Cardiac fibroblast (primary cell): ENCODE results near the genes HIBADH and WIPF3.

DNA sequence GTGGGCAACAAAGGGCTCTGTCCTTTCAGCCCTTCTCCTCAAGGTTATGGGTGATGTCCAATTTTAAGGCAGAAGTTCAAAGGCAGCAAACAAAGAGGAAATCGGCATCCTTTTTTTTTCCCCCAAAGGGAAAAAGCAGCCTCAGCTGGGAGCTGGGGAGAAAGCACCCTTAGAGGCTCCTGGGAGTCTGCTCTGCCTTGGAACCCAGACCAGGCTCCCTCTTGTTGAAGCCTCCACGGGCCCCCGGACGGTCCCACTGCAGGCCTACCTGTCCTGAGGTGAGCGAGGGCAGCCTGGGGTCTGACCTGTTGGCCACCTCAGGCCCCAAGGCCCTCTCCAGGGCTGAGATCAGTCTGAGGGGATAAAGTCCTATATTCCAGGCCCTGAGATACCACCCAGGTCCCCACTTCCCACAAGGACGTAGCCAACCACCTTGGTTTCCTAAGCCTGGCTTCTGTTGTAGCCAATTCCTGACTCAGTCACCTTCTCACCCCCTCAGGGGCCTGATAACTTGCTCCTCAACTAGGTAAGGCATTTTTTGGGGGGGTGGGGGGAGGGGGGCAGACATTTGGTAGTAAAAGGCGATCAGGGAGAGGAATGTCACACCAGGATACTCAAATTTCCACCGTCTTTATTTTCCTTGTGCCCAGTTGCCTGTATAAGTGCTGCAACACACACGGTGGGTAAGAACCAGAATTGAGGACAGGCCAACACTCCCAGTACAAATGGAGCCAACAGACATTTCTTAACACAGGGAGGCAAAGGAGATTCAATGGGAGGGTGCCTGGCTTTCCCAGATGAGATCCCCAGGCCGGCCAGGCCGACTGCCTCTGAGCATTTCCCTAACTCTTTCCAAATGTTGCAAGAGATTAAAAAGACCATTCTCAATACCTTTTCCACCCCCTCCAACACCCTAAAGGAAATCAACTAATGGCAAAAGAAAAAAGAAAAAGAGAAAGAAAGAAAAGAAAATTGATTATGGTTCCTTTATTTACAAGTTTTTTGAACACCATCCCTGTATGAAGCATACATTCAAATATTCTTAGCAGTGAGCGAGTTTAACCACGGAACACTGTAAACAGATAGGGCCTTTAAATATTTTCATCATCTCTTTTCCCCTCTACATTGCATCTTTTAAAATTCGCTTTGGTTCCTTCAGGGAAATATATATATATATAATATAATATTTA, 4.1 kb downstream of the HOXA11 start:
- RRBS = no CpG with 5 or more reads among the region's 14 CpGs

DNA sequence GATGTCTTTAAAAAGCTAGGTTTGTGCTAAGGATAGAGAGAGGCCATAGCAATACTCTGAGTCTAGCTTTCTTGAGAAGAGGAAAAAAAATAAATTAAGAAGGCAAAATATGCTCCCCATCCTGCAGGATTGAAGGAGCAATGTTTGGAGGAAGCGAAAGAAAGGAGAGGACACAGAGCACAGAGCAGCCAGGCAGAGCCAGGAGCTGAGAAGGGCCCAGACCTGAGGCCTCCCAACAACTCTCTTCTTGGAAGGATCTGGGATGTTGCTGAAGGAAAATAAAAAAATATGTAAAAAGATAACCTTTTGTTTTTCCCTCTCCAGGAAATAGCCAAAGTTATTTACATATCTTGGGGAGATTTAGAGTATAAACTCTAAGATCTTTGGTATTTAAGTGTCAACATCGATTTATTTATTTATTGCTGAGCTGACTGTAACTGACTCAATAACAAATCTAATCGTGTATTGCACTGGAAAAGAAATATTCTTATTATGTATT, 1.6 kb upstream of the HOXA11 start:
- RRBS = no CpG with 5 or more reads among the region's 3 CpGs

DNA sequence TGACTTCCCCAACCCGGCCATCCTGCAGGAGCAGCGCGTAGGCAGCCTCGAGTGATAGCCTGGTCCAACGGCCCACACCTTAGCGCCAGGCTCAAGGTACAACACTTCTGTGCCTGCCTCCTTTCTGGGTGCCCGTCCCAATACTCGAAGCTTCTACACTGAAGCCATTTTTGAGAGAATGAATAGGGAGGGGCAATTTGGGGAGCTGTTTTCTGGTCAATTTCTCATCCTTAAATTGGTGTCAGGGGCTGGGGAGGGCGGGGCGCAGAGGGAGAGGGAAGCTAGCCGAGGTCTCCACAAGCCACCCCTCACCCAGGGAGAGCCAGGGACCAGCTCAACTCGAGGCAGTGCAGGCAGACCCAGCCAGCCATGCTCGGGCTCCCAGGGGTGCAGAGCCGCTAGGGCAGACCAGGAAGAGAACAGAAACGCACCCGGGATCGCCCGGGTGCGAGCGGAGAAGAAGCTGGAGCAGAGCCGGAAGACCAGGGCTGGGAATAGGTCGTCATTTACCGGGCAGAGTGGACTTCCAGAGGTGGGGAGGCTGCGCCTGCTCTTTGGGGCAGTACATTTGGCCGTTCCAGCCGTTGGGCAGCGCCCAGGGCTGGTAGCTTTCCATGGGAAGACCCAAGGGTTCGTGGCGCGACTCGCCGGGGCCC, 1.1 kb downstream of the HOXA13 start:
- RRBS = 10% methylated on average over 2 of the region's 32 CpGs

- RRBS = no CpG with 5 or more reads among the region's 7 CpGs
Measured at GRCh38 chr7:27458806-27459005, 204.0 kb downstream of the HIBADH start.

GRCh38 chr7:27661981-27663064, at the start of gene HIBADH:
Gene HIBADH, minus strand, starts transcription at chr7:27662883.
- RRBS = 1% methylated on average over 14 of the region's 71 CpGs

- RRBS = no CpG with 5 or more reads among the region's 6 CpGs
Measured at GRCh38 chr7:27900601-27901216, 160.7 kb downstream of the TAX1BP1 start.

GRCh38 chr7:28044187-28044851, 136.3 kb downstream of the JAZF1 start:
- RRBS = no CpG with 5 or more reads among the region's 2 CpGs

DNA sequence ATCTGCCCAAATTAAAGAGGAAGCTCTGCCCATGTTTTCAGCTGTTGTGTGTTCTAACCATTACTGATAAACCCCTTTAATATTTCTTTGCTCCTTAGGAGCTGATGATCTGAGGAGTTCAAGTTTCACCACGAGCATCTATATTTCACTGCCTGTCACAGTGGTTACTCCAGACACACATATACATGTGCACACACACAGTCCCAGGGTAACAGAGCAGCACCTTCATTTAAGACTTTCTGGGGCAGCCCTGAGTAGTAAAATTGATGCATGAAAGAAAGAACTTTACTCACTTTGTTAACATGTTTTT, 94.3 kb downstream of the JAZF1 start:
- RRBS = no CpG with 5 or more reads among the region's 1 CpG

DNA sequence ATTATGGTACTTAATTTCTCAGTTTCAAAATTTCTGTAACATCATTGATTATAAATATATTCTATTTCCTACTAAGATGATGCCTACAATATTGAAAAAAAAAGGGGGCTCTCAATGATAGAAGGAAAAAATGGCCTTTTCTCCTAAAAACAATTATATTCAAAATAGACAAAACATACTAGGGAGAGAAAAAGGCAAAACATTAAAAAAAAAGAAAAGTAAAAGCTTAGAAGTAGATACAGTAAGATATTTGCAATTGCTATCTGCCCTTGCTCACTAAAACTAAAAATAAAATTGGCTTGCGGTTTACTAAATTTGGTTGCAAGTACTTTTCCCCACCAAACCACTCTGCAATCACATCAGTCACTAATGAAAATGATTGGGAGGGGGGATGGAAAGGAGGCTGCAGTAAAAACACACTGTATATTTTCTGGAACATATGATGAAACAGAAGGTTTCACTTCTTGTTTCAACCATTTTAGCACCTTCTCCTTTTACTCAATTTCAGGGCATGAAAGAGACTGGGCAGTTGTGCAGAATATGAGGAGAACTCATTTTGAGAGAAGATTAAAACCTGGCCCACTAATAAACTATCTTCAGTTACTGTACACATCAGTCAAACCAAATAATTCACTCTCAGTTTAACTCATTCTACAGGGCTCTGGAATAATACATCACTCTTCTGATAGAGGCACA, 25.7 kb downstream of the JAZF1 start:
- RRBS = no CpG with 5 or more reads among the region's 1 CpG

DNA sequence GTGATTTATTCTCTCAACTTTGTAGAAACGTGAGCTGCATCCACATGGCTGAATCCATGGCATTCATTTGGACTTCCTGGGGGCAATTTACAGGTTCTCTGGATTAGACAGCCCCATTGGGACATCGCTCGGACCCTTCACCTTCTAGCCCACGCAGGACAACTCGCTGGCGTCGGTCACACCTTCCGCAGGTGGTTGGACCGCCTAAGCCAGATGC, 1.6 kb downstream of the JAZF1 start:
- RRBS = no CpG with 5 or more reads among the region's 9 CpGs

DNA sequence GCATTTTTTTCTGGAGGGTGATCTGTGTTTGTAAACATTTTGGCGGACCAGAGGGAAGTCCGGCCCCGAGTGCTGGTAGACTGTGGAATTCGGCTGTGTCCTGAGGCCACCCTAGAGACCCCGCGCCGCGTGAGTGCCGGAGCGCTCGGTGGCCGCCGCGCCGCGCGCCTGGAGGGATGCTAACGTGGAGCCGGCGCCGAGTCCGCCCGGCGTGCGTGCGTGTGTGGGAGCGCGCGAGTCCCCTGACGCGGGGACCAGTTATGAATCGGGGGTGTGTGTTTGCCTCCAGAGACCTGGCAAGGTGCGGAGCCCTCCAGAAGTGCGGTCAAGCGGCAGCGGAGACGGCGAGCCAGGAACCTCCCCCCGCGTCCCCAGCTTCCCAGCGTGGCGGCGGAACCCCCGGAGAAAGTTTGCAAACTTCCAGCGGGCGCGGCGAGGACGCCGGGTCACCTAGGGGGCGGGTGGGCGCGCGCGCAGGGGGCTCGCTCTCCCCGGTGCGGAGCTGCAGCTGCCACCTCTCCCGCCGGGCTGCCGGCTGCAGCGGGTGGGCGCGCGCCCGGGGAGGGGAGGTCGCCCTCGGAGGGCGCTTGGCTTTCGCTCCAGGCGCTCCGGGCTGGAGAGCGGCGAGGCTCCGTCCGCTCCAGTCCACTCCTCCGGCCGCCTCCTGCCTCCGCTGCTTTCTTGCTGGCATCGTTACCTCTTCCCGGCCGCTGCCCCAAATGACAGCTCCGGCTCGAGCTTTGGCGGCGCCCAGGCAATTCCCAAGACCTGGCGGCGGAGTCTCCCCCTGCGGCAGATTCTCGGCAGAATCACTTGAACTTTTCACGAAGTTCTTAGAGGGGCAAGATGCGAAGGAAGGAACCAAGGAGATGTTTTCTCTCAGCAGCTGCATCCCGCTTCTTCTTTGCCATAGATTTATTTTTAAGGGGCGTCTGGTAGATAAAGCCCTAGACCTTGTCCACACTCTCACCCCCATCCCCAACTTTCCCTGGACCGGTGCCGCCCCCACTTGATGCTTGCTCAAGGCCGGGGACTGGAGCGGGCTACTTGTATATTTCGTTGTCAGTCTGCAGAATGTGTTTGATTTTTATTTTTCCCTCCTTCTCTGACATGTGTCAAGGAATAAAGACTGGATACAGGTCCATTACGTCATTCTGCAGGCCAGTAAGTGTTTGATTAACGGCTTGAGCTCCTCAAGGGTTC, 2.3 kb upstream of the CREB5 start:
- RRBS = 1% methylated on average over 47 of the region's 101 CpGs

DNA sequence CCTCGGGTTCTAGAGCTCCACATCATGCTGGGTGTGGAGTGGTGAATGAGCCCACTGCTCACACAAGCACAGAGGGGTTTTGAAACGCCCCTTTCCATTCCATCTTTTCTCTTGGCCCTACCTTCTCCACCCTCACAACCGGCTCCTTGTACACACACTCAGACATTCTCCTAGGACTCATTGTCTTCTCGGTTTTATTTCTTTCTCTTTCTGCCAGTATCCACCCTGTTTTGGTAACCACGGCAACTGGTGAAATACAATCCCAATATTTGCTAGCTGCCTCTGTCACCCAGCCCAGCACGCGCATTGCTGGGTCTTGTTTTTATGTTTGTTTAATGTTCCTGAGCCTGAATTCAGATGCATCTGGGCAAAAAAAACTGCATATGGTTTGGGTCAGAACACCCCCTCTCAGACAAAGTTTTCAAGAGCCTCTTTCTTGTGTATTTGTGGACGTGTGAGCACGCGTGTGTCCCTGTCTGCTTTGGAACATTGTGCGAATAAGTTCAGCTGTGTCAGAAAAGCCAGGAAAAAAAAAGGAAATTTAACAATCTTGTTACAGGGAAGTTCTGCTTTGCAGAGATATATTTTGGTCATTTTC, 226.0 kb downstream of the TRIL start:
- RRBS = no CpG with 5 or more reads among the region's 11 CpGs

- RRBS = 2% methylated on average over 34 of the region's 99 CpGs
Measured at GRCh38 chr7:28956078-28957028, 1.8 kb downstream of the TRIL start.

- RRBS = no CpG with 5 or more reads among the region's 68 CpGs
Measured at GRCh38 chr7:29193479-29194605, 733 bp upstream of the CHN2 start.

DNA sequence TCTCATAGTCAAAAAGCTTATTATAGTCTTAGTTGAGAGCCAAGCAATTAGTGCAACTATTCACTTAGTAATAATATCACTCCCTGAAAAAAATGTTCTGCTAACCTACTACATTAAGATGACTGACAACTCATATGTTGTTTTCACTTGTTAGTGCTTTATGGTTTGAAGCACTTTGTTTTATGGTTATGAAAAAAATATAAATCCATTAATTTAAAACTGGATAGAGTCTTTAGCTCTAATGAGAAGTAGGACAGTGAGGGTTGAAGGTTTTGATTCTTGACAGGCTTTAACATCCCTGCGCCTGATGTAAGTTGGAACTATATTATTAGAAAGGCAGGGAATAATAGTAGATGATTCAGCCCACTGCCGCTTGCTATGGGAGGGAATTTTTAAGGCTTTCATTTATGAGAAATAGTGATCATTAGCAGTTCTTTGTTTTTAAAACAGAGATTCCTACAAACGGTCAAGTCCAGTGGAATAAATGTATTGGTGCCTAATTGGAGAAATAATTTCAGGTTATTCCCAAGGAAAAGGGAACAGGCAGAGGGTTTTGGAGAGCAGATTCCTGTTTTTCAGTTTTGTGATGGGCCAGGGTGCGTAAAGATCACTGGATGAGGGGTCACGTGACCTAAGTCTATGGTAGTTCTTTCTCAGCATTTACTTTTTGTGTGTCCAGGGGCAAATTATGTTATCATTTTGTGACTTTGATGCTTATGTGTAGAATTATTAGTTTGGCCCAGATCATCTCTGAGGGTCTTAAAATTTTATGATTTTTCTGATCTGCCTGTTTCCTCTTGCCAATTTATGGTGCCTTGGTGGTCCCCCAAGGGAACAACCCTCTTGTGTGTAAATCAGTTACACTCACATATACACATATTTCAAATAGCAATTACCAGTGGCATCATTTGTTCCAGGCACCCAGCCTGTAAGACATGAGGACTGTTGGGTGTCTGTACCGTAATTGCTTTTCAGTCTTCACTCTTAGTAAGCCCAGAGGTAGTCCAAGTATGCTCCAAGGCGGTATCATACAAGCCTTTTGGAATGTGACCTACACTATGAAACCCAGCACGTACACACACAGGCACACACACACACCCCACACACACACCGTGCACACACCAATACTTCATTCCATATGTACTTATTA, 15.1 kb downstream of the CHN2 start:
- RRBS = no CpG with 5 or more reads among the region's 9 CpGs

GRCh38 chr7:29265082-29265557, 70.5 kb downstream of the CHN2 start:
- RRBS = no CpG with 5 or more reads among the region's 5 CpGs

- RRBS = no CpG with 5 or more reads among the region's 11 CpGs
Measured at GRCh38 chr7:29282846-29283390, 88.3 kb downstream of the CHN2 start.

DNA sequence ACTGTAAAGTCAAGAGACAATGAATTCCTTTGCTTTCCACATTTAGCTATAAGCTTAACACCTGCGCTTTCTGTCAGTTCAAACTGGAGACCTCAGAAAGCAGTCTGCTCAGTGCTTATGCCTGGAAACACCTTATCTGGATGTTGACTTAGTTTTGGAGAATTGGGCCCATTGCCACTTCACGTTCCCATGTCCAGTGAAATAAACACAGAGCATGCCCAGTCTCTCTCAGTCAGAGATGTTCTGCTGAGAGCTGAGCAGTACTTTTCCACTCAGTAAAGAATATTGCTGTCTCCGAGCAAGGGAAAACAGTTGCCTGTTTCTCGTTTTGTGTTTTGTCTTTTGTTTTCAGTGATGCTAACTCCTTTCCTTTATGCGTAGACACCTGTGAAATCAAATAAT, 83.2 kb upstream of the PRR15 start:
- RRBS = no CpG with 5 or more reads among the region's 5 CpGs

DNA sequence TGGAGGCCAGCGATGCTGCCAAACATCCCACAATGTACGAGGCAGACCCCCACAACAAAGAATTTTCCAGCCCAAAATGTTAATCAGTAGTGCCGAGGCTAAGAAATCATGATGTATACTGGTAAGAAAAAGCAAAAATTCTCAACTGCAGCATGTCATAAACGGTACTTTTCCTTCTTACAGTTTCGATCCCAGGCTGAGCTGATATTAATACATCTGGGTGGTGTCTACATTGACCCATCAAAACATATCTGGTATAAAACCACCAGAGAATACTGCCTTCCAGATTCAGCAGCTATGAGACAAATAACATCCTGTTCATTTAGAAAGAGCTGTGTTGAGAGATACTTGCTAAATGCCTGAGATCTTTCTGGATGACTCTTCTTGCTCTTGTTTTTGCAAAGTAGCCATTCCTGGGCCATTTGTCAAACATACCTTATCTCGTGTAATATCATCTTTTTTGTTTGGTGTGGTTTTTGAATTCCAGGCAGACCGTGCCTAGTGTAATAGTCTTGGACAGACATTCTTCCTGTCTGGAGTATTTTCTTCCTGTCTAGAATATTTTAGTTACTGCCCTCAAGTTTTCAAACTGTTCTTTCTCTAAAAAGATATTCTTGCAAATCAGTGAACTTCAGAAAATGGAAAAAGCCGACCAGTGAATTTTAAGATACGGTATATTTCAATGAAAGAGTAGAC, 74.7 kb upstream of the PRR15 start:
- RRBS = no CpG with 5 or more reads among the region's 9 CpGs

DNA sequence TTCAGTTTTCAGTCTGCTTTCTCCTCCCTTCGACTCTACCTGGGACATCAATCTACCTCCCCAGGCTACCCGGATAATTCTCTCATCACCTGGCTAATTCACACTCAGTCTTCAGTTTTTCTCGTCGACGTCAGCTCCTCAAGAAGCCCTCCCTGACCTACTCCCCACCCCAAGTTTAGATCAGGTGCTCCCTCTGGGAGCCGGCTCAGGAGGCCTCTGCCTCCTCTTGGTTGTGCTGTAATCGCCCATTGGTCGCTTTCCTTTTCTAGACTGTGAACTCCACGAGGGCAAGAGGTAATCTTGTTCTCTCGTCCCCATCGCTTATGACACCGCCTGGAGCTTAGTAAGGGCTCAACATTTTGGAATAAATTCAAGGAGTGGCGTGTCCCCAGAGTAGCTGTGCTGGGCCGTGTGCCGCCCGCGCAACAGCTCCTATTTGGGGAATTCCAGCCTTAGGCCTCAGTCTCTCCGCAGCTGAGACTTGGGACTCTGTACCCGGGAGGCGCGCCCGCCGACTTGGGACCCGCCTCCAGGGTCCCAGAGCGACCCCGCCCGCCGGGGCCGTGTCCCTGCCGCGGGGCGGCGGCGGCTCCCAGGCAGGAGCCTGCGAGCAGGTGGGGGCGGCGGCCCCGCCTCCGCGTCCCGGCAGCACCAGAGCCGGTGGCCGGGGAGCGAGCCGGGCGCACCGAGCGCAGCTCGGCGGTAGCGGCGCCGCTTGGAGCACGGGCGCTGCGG, at the start of gene WIPF3:
TSS of gene WIPF3 (plus strand) at position 651 of the 735 bp plus-strand sequence.
- RRBS = 4% methylated on average over 36 of the region's 56 CpGs